Measurements from ENCODE around the genes ZNF540, PPP1R14A, SPINT2, YIF1B and PSMD8.

- PRO-cap: unidirectional peak, plus-strand start at chr19:36771684; unidirectional peak, plus-strand start at chr19:36771781; unidirectional peak, plus-strand start at chr19:36771836
- RRBS: 24% methylated on average over 6 of the region's 26 CpGs
These were observed 974 bp downstream of the ZNF850 start for GRCh38 chr19:36771429-36772237.

DNA sequence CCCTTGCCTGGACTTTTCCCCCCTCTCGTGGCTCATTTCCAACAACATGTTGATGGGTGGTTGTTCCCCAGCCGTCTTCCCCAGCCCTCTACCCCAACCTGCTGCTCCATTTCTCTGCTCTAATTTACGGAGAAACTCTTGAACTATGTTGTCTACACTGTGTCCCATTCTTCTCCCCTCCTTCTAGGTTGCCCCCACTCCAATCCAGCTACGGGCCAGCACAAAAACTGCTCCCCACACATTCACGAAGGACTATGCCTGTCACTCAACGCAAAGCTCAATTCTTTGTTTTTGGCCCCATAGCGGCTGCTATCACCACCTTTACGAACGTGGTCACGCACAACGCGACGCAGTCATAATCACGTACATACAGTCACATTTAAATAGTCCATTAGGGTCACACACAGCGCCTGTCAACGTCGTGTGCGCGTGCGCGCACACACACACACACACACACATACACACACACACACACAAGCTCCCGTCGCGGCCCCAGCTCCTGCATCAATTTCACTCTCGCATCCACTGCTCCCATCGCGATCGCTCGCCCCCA, 440 bp downstream of the ZNF790 start:
- PRO-cap: no peak
- RRBS: no CpG with 5 or more reads among the region's 29 CpGs

GRCh38 chr19:36972944-36974196, 57.2 kb downstream of the ZNF568 start:
- PRO-cap: no peak
- RRBS: 68% methylated on average over 21 of the region's 64 CpGs

- PRO-cap: no peak
- RRBS: 92% methylated on average over 14 of the region's 37 CpGs
These were observed 30.3 kb upstream of the ZNF875 start for GRCh38 chr19:37304123-37304635.

- PRO-cap: no peak
- RRBS: no CpG with 5 or more reads among the region's 36 CpGs
These were observed 21.9 kb upstream of the ZNF875 start for GRCh38 chr19:37312257-37313174.

- PRO-cap: no peak
- RRBS: 89% methylated on average over 26 of the region's 52 CpGs
These were observed 43.5 kb downstream of the ZNF571 start for GRCh38 chr19:37551021-37551654.

DNA sequence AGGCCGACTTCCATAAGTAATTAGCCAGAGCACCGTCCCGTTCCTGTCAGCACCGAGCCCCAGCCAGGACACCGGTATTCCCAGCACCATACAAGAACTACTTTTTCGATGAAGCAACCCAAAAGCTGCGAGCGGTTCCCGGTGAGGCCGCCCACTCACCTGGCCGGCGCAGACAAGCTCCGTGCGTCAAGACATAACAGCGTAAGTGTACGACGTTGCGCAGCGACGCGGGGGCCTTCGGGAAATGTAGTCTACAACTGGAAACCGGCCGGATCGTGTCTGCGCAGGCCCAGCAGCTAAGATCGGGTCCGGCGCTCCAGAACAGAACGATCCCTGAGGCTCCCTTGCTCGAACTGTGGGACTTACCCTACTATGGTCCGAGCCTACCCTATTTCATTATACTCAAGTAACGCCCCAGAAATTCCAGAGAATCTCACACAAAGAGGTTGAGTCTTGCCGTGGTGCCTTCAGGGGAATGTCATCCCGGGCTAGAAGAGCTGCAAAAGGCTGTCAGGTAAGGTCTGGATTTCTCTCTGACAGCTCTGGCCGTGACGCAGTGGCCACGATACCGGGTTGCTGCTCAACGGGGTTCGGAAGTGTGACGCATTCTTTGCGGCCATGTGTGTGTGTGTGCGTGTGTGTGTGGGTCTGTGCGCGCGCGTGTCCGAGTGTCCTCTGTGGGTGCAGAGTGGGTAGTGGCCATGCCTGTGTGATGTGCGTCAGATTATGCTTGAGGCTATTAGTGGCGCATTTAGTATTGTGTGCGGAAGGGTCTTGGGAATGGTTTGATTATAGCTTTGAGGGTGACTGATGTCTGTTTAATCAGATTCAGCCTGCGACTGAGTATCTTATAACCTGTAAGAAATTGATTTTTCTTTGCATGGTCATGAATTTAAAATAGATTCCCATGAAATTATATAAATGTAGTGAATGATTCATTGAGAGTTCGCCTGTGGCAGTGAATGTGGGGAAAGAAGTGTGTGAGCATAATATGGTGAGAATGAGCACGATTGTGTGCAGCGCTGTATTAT, at the start of gene ZNF540:
Gene ZNF540, plus strand, starts transcription at position 295 of the 1,031 bp plus-strand sequence.
- PRO-cap: bidirectional peak, plus-strand start at position 299 of the sequence, minus-strand start at position 178 of the sequence; unidirectional peak, minus-strand start at position 355 of the sequence
- RRBS: 5% methylated on average over 19 of the region's 56 CpGs

DNA sequence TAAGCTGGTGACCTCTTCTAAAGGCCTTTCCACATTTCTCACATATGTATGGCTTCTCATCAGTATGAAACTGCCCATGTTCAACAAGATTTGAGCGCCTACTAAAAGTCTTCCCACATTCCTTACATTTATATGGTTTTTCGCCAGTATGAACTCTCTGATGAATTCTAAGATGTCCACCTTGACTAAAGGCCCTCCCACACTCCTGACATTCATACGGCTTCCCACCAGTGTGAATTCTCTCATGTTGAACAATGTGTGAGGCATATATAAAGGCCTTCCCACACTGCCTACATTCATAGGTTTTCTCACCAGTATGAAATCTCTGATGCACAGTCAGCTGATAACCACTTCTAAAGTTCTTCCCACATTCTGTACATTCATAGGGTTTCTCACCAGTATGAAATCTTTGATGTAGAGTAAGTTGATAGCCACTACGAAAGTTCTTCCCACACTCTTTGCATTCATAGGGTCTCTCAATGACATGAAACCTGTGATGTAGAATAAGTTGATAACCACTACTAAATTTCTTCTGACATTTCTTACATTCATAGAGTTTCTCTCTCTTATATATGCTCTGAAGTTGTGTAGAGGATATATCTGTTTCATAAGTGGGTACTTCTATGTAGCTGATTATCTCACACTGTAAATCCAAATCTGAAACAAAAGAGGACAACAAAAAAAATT, 20.1 kb upstream of the ZNF607 start:
- PRO-cap: no peak
- RRBS: no CpG with 5 or more reads among the region's 4 CpGs

DNA sequence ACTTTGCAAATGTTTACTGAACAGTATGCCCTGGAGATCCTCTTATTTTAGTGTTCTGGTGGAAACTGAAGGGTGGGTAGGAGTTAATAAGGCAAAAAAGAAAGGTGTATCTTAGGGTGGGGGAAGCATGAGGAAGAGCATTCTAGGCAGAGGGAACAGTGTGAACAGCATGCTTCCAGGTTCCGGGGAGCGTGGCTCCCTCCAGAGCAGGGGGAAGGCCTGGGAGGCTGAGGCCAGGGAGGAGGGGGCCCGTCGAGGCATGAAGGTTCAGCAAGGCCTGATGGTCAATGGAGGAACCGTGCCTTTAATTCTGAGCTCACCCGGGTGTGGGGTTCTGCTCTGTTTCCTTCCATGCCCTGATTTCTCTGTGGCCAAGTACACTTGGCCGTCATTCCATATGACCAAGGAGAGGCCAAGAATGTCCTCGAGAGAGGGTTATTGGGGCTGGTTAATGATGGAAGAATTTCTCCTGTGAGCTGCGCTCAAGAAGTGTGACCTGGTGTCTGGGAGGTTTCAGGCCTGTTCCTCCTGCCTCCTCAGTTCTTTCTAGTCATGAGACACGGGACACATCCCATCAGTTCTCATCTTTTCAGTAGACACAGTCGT, 73.5 kb downstream of the SIPA1L3 start:
- PRO-cap: no peak
- RRBS: no CpG with 5 or more reads among the region's 11 CpGs

DNA sequence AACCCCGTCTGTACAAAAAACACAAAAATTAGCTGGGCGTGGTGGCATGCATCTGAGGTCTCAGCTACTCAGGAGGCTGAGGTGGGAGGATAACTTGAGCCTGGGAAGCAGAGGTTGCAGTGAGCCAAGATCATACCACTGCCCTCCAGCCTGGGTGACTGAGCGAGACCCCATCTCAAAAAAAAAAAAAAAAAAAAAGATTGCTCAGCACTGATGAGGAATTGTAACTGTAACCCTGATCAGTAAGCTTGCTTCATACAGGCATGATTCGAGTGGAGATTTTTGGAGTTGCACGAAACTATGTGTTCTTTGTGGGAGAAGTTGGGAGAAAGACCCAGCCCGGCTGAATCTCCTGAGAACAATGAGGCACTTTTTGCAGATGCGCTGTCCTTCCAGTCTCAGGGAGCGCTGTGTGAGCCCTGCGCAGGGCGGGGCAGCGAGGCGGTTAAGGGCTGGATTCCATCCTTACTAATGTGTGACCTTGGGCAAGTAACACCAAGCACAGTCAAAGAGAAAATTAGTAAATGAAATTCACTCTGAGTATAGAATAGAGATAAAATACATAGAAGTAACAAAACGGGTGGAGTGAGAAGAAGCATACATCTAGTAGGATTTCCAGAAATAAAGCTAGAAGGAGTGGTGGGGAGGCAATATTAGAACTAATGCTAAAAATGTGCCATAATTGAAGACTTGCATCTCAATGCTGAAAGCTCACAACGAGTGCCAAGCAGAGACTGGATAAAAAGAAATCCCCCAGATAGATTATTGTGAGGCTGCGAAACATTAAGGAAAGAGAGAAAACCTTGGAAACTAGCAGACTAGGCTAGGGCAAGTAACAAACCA, 76.9 kb downstream of the SIPA1L3 start:
- PRO-cap: no peak
- RRBS: no CpG with 5 or more reads among the region's 15 CpGs

DNA sequence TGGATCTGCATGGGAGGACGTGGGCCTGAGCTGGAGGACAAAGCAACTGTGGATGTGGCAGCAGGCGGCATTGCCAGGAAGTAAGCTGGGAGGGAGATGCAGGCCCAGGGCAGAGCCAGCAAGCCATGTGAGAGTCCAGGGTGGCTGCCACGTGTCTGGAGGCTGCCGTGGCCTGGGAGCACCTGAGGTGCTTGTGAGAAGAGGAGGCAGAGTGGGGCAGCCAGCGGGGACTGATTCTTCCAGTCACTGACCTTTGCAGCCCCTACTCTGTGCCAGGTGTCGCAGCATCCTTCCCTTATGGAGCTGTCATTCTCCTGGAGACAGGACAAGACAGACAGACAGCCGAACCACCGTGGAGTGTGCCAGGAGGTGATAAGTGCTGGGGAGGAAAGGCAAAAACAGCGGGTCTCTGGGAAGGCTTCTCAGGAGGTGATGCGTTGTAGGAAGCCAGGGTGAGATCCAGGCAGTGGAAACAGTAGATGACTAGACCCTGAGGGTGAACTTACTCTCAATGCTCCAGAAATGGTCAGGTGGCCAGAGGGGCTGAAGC, 51.8 kb downstream of the DPF1 start:
- PRO-cap: no peak
- RRBS: no CpG with 5 or more reads among the region's 10 CpGs

DNA sequence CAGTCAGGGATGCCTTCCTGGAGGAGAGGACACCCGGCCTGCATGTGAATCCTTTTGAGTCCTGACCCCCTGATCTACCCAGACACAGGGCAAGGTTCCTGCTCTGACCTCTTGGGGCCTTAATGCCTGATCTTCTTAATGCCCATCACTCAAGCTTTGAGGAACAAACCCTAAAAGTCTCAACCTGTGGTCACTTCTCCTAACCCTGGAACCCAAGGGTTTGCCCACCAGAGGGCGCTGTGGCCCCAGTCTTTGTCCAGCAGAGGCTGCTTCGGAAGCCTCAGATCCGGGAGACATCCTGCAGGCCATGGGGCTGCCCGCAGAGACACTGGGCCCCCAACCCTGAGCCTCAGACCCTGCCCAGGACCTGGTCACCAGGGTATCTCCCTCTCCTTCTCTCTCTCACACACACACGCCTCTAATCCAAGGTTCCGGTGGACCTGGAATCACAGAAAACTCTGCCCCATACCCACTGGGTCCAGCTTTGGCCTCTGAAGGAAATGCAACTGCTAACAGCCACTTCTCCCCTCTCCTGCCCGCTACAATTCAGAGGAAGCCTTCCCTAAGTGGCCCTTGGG, 9.8 kb upstream of the DPF1 start:
- PRO-cap: unidirectional peak, plus-strand start at position 283 of the sequence
- RRBS: no CpG with 5 or more reads among the region's 8 CpGs

DNA sequence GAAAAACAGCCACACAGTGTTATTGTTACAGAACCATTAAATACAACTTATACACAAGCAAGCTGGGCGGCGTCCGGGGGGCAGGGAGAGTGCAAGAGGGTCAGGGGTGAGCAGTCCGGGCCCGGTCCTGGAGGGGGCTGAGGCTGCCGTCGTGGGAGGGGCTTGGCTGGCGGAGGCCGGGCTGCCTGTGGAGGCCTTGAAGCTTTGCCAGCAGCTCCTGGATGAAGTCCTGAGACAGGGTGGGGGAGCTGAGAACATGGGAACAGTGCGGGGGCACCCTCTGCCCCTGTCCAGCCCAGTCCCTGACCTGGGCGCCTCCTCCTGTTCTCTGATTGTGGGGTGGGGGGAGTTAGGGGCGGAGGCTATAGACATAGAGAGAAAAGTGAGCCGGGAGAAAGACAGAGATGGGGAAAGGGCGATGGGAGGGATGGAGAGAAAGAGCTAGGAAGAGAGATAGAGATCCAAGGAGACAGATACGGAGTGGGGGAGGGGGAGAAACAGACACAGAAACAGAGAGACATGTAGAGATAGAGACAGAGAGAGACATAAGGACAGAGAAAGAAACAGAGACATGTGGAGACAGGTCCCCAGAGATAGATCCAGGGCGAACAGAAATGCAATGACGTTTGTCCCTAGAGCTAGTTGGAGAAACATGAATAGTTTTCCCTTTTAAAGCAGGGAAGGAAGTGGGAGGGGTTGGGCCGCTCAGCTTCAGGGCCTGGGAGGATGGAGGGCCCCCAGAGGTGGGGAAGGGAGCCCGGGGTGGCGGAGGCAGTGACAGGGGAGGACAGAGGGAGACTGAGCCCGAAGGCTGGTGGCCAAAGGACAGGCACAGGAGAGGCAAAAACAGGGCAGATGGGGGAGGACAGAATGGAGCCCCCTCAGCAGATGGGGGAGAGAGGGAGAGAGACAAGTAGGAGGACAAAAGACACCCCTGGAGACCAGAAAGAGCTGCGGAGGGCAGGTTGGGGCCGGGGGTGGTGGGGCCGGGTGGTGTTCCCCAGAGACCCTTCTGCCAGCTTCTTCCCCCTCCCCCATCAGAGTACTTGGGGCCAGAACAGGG, 4.6 kb downstream of the PPP1R14A start:
- PRO-cap: no peak
- RRBS: 53% methylated on average over 9 of the region's 24 CpGs

DNA sequence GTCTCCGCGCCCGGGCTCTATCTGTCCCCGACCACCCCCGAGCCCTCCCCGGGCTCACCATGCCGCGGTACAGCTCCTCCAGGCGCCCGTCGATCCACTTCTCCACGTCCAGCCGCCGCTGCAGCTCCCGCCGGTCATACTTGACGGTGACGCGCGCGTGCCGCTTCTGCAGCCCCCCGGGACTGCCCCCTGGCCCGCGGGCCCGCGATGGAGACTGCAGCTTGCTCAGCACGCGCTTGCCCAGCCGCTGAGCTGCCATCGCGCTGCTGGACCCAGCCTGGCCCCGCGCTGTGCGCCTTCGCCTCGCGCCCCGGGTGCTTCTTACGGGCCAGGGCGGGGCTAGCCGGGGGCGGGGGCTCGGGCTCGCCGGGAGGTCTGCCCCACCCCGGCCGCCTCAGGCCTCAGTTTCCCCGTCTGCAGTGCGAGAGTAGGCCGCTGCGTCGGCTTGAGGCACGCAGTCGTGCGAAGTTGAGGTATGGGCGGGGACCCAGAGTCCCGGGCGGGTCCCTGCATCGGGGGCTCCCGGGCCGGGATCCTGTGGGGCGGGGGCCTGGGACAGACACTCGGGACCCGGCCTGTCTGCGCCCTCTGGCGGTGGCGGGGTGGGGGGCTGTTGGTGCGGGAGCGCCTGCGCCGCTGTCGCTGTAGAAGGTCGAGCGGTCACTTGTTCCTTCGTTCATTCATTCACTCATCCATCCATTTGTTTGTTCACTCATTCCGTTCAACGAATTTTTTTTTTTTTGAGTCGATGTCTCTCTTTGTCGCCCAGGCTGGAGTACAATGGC, at the start of gene PPP1R14A:
Gene PPP1R14A, minus strand, starts transcription at position 294 of the 785 bp plus-strand sequence.
- PRO-cap: unidirectional peak, minus-strand start at position 292 of the sequence; unidirectional peak, minus-strand start at position 470 of the sequence
- RRBS: 40% methylated on average over 27 of the region's 80 CpGs

GRCh38 chr19:38263913-38265131, at the start of gene SPINT2:
Gene SPINT2 (plus strand): TSS chr19:38264573.
- PRO-cap: bidirectional peak, plus-strand start at chr19:38264105, minus-strand start at chr19:38264054; bidirectional peak, plus-strand start at chr19:38264576, minus-strand start at chr19:38264252; bidirectional peak, plus-strand start at chr19:38264873, minus-strand start at chr19:38264786
- RRBS: 3% methylated on average over 17 of the region's 104 CpGs

- PRO-cap: no peak
- RRBS: no CpG with 5 or more reads among the region's 7 CpGs
These were observed 13.2 kb downstream of the SPINT2 start for GRCh38 chr19:38277360-38278087.

DNA sequence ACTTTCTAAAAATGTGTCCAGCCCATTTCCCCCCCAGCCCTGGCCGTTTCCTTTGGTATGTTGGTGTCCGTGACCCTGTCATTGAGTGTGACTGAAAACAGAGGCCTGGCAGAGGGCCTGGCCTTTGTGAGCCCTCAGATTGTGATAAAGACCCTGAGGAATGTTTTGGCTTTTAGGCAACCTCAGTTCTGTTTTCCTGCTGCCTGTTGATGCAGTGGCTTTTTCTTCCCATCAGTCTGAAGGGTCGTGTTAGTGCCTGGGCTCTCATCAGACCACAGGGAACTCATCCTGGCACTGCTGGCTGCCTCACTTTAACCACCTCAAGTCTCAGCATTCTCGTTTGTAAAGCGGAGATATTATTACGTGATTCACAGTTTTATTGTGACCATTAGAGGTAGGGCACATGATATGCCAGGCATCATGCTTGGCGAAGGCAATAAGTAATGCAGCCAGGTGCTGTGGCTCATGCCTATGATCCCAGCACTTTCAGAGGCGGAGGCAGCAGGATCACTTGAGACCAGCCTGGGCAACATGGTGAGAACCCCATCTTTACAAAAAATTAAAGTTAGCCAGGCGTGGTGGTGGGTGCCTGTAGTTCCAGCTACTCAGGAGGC, 13.8 kb downstream of the SPINT2 start:
- PRO-cap: no peak
- RRBS: no CpG with 5 or more reads among the region's 9 CpGs

GRCh38 chr19:38315247-38316371, at the start of gene YIF1B:
Gene YIF1B (minus strand): TSS chr19:38315947.
- PRO-cap: bidirectional peak, plus-strand start at chr19:38316179, minus-strand start at chr19:38315773
- RRBS: 2% methylated on average over 20 of the region's 73 CpGs

- PRO-cap: no peak
- RRBS: no CpG with 5 or more reads among the region's 14 CpGs
These were observed 2.1 kb downstream of the KCNK6 start for GRCh38 chr19:38321317-38322487.

DNA sequence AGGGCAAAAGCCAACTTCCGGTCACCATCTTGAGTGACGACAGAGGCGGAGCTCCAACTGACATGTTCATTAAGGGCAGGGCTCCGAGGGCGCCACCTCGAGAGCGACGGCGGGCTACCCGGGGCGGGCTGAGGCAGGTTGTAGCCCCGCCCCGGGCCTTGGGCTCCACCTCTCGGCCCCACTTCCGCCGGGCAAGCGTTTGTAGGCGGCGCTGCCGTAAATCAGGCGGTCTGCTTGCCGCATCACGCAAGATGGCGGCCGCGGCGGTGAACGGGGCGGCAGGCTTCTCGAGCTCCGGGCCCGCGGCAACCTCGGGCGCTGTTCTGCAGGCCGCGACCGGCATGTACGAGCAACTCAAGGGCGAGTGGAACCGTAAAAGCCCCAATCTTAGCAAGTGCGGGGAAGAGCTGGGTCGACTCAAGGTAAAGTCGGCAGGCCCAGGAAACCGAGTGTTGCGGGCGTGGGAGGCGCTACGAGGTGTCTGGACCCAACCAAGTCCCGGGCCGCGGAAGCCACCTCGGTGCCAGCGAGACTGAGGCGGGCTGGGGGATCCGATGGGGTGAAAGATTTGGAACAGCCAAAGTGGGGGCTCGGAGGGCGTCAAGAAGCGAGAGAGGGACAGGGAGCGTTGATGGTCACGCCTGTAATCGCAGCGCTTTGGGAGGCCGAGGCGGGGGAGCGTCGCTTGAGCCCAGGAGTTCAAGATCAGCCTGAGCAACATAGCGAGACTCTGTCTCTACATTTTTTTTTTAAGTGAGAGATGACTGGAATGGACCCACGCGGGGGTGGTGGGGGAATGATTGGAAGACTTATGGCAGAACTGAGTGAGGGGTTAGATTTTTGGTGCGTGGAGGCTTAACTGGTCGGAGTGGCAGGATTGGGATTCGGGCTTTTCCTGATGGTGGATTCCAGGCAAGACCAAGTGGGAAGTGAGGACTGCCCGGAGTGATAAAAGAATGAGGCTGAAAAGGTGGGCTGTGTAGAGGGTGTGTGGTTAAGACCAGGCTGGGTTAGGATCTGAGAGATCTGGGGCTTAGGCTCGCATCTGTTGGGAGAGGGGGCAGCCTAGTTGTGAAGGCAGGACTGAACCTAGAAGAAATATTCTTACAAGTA, at the start of gene PSMD8:
Gene PSMD8, plus strand, starts transcription at position 32 of the 1,113 bp plus-strand sequence.
- PRO-cap: bidirectional peak, plus-strand start at position 245 of the sequence, minus-strand start outside the sequence; unidirectional peak, minus-strand start at position 483 of the sequence; unidirectional peak, minus-strand start at position 659 of the sequence
- RRBS: 2% methylated on average over 29 of the region's 75 CpGs

Data from Caco-2 (cell line).